LHCN-M2 (cell line): Measurements from ENCODE around the genes MAFB, EMILIN3 and MYBL2.

DNA sequence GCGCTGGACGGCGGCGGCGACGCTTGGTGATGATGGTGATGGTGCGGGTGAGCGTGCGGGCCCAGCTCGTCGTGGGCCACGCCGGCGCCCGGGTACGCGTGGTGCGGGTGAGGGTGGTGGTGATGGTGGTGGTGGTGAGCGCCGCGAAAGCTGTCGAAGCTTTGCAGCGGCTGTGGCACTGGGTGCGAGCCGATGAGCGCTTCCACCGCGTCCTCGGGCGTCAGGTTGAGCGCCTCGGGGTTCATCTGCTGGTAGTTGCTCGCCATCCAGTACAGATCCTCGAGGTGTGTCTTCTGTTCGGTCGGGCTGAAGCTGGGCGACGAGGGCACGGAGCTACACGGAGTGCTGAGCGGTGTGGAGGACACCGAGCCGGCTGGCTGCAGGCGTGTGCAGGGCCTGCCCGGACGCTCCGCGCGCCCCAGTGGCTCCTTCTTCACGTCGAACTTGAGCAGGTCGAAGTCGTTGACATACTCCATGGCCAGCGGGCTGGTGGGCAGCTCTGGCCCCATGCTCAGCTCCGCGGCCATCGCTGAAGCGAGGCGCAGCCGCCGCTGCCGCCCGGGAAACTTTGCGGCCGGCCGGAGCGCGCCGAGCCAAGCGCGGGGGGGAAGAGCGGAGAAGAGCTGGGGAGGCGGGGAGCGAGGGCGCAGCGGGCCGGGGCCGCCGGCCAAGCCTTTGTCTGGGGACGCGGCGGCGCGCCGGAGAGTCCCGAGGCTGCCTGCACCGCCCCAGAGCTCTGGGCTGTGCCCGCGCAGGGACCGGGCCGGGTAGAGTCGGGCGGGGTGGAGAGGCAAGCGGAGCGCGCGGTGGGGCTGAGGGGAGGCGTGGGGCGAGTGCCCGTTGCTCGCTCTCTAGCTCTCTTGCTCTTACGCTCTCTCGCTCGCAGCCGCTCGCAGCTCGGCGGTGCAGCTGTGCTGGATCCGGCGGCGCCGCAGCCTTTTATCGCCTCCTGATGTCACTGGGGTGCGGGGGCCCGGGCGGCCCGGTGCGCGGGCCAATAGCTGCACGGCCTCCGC, at the start of gene MAFB:
Gene MAFB, minus strand, starts transcription at position 913 of the 1,016 bp plus-strand sequence.
- RAMPAGE, long total RNA, result no peak

- RAMPAGE, long total RNA, result no peak
Measured at GRCh38 chr20:40958784-40959072, 69.9 kb upstream of the TOP1 start.

GRCh38 chr20:41075709-41076574, 47.3 kb downstream of the TOP1 start:
- RAMPAGE, long total RNA, result no peak

DNA sequence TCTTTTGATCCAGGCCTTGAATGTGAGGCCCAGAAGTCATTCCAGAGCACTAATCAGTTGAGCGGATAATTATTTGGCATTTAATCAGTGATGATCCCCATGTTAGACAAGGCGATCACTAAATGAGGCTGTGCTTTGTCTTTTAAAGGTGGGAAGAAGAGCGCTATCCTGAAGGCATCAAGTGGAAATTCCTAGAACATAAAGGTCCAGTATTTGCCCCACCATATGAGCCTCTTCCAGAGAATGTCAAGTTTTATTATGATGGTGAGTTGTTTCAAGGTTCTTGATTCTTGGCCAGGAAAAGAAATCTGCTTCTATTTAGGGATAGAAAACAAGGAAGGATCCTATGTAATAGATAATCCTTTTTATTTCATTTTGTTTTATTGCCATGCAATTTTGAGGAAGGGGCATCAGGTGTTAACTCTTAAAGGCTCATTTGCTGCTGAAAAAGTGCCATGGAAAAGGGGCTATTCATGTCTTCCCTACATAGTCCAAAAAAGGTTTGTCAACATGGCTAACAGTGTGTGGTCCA, 45.0 kb upstream of the PLCG1 start:
- RAMPAGE, long total RNA, result no peak

- RAMPAGE, long total RNA, result no peak
Measured at GRCh38 chr20:41103854-41104976, 33.1 kb upstream of the PLCG1 start.

DNA sequence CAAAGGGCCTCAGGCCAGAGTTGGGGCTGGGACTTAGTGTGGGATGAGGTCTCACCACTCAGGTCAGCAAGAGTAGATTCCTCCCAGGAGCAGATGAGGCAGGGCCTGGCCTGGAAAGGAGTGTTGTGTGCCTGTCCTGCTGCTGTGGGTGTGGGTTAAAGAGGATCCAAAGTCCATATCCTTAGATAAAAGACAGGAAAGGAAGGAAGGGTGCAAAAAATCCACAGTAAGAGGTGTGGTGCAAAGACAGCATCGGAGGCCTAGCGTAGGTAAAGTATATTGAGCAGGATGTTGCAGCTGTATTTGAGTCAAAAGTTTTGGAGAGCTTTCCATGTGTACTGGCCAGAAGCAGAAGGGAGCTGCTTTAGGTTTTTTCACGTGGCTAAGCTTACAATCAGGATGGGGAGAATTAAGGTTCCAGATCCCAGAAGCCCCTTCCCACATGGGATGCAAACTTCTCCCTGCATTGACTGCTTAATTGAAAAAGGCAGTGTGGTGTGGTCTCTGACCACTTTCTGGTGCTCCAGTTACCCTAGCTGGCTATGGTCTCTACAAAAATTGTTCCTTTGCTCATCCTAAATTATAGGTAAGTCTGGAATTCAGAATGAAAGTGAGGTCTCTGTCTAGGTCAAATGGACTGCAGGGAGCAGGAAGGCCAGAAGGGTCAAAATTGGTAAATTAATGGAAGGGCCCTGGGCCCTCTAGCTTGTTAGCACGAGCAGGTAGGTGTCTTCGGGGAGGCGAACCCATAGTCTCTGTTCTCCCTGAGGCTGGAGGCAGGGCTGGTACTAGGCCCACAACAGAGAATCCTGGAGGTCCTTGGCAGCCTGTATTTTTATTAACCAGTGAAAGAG, 12.6 kb upstream of the PLCG1 start:
- RAMPAGE, long total RNA, result no peak

- RAMPAGE, long total RNA, result no peak
Measured at GRCh38 chr20:41139323-41140148, 2.2 kb downstream of the PLCG1 start.

DNA sequence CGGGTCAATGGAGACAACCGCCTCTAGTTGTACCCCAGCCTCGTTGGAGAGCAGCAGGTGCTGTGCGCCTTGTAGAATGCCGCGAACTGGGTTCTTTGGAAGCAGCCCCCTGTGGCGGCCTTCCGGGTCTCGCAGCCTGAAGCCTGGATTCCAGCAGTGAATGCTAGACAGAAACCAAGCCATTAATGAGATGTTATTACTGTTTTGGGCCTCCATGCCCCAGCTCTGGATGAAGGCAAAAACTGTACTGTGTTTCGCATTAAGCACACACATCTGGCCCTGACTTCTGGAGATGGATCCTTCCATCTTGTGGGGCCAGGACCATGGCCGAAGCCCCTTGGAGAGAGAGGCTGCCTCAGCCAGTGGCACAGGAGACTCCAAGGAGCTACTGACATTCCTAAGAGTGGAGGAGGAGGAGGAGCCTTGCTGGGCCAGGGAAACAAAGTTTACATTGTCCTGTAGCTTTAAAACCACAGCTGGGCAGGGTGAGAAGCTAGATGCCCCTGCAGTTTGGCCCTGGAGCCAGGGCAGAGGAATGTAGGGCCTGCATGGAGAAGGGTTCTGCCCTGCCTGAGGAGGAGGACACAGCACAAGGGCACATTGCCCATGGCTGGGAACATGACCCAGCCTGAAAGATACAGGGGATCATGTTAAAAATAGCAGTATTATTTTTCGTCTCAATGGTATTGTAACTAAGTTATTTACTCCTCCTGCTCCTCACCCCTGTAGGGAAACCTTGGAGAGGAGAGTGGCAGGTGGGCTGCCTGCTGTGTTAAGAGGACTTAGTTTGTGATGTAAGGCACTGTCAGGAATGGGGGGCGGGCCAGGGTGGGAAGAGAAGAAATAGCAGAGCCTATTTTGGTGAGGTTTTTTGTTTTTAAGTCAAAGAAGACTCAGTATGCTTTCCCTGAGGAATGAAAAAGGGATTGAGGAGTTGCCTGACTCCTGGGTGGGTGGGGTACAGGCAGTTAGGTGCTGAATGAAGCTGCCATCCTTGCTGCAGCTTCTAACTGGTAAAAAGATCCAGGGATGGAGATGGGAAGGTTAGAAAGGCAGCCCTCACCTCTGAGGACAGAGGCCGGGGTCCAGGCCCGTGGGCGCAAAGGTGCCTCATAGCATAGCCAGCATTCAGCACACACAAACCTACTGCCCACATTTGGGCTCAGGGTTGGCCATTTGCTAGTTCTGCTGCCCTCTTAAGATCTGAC, 37.5 kb downstream of the PLCG1 start:
- RAMPAGE, long total RNA, result no peak

GRCh38 chr20:41261944-41262403, 55.6 kb downstream of the ZHX3 start:
- RAMPAGE, long total RNA, result no peak

GRCh38 chr20:41276280-41276913, 41.1 kb downstream of the ZHX3 start:
- RAMPAGE, long total RNA, result no peak

DNA sequence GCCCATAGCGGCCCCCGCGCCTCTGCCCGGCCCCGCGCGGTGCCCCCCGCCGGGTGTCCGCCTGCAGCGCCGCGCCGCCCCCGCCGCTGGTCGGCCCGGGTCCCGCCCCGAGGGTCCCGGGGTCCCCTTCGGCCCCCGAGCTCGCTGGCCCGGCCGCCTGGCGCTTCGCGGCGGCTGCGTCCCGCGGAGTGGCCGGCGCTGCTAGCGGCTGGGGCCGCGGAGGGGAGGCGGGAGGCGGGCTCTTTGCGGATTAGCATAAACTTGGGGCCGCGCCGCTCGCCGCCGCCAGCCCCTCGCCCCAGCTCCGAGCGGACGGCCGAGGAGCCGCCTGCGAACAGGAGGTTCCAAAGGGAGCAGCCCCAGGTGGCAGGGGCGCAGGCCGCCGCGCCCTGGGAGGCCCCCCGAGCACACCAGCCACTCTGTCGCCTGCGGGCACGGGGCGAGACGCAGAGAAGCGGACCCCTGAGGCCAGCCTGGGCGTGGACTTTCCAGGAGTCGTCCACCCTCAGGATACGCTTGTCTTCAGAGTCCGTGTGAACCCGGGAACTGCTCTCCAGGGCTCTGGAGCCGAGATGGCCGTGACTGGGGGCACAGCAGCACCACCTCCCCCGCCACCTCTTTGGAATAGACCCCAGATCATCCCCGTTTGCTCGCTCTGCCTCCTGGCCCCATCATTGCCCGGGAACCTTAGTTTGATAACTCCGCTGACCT, at the start of gene EMILIN3:
Gene EMILIN3, minus strand, starts transcription at position 190 of the 711 bp plus-strand sequence.
- RAMPAGE, long total RNA, result no peak

DNA sequence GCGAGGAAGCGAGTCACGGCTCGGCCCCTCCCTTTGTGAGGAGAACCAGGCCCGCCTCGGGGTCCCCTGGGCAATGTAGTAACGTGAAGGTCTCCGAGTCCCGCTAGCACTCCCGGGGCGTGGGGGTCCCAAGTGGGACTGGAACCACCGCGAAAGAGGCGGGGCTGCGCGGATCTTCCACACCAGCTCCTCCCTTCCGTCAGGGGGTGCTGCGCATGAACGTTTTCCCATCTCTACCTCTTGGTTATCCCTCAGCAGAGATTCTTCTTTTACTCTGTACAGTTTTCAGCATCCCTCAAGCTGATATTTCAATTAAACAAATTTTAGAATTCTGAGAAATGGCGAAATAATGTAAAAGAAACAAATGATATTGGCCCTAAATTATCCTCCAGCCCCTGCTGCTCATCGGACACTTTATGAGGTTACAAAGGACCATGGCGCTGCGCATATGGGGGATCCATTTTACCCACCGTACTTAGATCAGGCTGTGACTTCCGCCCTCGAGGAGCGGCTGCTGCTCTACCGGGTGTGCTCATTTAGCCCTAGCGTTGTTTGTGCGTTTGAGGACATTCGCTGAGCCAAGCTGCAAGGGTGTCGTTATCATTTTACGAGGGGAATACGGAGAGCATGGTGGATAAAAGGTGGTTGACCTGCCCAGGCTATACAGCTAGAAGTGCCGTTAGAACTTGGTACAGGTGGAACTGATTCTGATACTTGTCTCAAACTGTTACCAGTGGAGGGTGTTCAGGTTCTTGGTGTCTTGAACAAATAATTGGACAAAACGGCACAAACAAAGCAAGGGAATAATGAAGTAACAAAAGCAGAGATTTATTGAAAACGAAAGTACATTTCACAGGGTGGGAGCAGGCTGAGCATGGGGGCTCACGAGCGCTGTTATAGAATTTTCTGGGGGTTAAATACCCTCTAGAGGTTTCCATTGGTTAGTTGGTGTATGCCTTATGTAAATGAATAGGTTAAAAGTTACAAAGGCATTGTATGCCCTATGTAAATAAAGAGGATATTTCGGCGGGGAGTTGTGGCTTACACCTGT, 75.2 kb upstream of the CHD6 start:
- RAMPAGE, long total RNA, result no peak

GRCh38 chr20:42749597-42749961, 440.1 kb downstream of the PTPRT start:
- RAMPAGE, long total RNA, result no peak

DNA sequence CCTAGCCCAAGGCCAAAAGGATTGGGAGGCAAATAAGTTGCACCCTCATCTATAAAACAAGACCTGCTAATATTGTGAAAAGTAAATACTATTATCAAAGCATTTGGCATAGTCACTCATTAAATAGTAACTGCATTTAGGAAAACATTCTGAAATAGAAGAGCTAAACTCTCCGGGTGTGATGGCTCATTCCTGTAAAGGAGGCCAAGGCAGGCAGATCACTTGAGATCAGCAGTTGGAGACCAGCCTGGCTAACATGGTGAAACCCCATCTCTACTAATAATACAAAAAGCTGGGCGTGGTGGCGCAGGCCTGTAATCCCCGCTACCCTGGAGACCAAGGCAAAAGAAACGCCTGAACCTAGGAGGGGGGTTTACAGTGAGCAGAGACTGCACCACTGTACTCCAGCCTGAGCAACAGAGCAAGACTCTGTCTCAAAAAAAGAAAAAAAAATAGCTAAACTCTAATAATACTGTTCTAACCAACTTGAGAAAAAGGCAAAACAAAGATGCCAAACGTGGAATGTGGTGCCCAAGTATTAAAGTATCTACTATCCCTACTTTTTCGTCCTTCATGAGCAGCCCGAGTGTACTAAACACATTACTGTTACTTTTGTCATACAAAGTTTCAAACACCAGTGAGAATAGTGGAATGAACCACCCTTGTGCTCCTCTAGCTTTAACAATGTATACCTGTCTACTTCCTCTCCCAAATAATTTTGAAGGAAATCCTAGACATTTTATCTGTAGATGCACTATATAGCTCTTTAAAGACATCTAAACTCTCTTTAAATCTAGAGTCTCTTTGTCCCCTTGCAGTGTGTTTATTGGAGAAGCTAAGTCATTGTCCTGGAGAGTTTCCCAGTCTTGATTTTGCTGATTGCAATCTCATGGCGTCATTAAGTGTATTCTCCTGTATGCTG, 8.5 kb downstream of the SRSF6 start:
- RAMPAGE, long total RNA, result no peak

- RAMPAGE, long total RNA, result no peak
Measured at GRCh38 chr20:43663102-43663623, 3.8 kb upstream of the MYBL2 start.

GRCh38 chr20:43666747-43667352, at the start of gene MYBL2:
Gene MYBL2, plus strand, starts transcription at chr20:43667114.
- RAMPAGE, long total RNA, result no peak

GRCh38 chr20:44038850-44039108, 124.1 kb downstream of the TOX2 start:
- RAMPAGE, long total RNA, result no peak

- RAMPAGE, long total RNA, result no peak
Measured at GRCh38 chr20:44069737-44070090, 117.3 kb downstream of the JPH2 start.

DNA sequence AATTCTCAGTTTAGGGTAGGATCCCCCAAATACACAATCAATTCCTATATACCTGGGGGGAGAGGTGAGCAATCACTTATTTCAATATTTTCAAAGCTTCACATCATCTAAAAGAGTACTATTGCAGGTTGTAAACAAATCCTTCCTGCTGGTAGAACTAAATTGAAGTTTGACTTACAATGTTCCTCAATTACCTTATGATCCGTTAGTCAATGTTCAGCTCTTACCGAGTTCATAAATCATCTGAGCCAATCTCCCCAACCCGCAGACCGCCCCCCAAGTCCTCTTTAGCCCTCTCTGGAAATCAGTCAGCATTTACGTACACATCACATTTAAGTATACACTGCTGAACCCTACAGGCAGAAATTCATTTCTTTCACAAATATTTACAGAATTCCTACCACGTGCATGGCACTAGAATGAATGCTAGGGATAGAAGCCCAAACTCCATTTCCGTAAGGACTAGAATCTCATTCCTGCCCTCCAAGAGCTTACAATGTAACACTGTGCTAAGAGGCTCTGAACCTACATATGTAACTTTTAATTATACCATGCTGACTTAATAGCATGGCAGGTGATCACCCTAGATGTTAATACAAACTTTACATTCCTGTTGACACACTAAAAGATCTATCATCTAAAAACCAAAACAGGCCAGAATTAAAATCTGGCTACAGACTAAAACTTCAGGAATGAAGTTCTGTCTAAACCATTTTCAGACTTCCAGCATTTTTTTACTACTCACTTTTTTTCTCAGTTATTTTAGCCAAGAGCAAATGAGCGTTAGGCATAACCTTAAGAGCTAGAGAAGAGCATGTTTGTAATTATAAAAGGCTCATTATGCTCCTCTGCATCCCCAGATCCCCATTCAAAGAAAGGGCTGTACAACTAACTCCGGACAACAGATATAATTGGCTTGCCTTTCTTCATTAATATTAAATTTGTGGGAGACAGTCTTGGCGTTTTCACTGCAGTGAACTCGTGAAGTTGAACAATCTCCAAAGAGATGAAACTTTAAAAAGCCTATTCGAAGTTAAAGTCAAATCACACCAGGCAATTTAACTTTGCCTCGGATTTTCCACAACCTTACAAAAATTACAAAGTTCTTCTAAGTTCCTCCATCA, 1.6 kb downstream of the OSER1 start:
- RAMPAGE, long total RNA, result no peak

GRCh38 chr20:44424180-44424819, 51.4 kb upstream of the TTPAL start:
- RAMPAGE, long total RNA, result no peak